SK-N-DZ (cell line): ENCODE measurements around the genes SULT1E1 and ALB.

GRCh38 chr4:69430785-69431322, 64.9 kb downstream of the UGT2B4 start:
RAMPAGE:
- cytosol, long total RNA, result no peak
- nucleus, long total RNA, result no peak

DNA sequence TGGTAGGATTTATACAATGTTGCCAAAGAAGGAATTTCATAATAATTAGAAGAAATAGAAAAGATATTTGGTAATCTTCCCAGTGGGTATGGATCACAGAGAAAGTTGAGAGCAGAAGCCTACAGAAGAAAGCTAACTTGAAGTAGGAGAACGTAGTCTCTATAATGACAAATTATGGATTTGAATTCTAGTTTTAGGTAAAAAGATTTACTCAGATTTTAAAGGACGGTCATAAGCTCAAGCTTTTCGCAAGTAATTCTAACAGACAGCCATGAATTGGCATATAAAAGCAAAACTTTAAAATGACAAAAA, 23.2 kb upstream of the UGT2B4 start:
RAMPAGE:
- cytosol, long total RNA, result no peak
- nucleus, long total RNA, result no peak

DNA sequence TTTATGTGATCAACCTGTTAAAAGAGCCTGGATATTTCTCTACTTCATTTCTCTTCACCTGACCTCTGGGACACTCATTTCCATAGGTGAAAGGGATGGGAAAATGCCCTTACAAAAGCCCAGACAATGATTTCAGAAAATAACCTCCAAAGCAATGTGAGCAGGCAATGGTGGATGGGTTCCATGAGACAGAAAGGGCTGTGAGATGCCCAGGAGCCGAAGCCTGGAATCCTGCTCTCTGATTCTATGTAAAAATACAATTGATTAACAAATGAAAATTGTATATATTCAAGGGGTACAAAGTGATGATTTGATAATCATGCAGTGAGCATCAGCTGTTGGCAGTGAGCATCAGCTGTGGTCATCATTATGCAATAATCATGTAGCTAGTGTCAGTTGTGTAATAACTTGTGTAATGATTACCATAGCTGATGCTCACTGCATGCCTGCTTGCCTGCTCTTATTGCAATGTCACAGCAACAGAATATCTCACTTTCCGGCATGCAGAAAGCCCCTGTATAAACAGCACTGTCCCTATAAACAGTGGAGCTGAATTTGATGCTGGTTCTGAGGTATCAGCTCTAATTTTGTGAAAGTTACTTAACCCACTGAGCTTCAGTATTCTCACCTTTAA, 46.9 kb downstream of the SULT1B1 start:
RAMPAGE:
- cytosol, long total RNA, result no peak
- nucleus, long total RNA, result no peak

DNA sequence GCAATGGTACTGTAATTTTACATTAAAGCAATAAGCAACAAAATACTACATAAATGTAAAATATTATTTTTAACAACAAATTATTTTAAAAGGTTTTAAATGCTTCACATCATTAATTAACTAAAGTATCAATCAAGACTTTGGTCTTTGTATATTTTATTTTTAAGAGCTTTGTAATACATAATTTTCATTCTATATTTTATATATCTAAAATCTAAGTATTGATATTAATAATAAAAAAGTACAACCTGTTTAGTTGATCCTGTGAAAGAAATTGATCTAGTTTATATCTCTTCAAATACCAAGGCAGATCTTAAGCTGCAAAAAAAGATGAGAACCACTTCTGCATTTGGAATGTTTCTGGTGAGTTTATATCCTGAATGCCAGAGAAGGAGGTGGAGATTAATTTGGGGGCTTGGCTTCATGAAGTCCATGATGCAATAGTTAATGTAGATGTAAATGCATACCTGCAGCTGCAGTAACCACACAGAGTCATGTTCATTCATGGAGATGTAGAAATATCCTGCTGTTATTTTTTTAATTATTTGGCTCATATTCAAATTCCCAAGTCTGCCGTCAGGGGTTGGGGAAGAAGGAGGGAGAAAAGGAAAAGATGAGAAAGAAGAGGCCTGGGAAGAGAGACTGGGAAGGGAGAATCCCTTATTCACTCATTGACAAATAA, at the start of gene SULT1E1:
TSS of gene SULT1E1 (minus strand) at position 345 of the 682 bp plus-strand sequence.
RAMPAGE:
- cytosol, long total RNA, result no peak
- nucleus, long total RNA, result no peak

DNA sequence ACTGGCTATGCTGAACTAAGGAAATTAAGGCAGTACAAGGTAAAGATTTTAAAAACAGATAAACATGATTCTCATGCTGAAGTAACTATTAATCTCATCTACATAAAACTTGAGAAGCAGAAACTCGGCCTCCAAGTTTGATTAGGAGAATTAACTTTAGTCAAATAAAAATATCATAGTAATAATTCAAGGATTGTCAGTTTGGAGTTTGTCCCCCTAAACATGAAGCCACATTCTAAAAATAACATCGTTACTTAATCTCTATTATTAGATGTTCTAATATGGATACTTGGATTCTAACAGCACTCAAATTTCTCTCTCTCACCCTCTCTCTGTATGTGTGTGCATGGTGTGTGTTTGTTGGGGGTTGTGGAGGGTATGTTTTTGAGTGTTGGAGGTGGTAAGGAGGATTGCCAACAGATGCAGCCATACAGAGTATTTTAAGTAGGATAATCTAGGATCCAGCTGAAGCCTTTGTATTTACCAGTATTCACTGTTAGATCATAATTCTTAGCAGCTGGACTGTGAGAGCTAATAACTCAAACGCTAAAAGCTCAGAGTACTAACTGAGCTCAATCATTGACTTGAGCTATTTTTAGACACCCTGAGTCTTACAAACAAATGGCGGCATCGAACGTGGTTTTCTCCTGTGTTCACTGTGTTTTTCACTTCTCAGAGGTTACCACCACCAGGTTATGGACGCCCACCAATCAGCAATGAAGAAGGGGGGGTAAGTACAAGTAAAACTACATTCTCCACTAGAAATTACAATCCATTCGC, 8.8 kb downstream of the ENAM start:
RAMPAGE:
- cytosol, long total RNA, result no peak
- nucleus, long total RNA, result no peak

RAMPAGE:
- cytosol, long total RNA, result no peak
- nucleus, long total RNA, result no peak
These were observed 16.3 kb downstream of the UTP3 start for GRCh38 chr4:70704370-70705219.

DNA sequence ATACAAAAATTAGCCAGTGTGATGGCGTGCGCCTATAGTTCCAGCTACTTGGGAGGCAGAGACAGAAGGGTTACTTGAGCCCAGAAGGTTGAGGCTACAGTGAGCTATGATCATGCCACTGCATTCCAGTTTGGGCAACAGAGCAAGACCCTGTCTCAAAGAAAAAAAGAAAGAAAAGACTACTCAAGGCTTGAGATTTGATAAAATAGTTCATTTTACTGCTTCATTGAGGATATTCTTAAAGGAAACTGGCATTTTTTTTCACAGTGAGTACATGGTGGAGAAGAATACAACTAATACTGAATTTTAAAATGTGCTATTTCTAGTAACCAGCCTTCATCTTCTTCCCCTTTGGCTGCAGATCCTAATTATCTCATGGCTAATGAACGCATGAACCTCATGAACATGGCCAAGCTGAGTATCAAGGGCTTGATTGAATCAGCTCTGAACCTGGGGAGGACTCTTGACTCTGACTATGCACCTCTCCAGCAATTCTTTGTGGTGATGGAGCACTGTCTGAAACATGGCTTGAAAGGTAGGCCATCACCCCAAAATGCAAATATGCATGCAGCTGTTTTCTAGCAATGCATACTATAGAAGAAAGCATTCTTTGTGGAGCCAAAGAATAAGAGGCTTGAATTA, 40.5 kb downstream of the RUFY3 start:
RAMPAGE:
- cytosol, long total RNA, result no peak
- nucleus, long total RNA, result no peak

DNA sequence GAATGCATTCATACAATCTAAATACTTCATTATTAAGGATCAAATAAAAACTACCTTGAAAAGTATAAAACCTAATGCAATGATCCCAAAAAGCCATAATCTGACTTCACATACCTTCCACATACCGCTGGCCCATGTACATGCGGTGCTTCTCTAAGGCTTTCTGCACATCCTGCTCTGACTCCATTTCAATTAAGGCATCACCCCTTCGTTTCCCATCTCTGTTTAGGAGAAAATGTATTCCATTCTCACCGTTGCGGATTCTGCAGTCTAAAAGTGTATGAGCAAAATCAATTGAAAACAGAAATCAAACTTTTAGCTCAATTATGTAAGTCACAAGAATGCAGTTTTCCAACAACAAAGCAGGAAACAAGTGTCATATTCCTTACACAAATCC, 6.7 kb downstream of the GRSF1 start:
RAMPAGE:
- cytosol, long total RNA, result no peak
- nucleus, long total RNA, result no peak

DNA sequence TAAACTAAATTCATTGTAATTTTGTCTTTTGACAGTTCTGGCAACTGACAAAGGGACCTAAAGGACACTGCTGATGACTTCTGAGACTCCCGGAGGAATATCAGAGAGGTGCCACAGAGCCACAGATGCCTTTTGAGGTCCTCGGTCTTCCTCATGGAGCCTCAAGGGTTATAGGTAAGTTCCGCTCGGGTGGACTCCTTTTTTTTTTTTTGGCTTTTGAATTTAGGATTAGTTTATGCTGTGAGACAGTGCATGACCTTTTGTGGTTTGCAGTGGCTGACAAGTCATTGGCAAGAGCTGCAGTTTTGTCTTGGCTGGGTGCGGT, 4.4 kb upstream of the GRSF1 start:
RAMPAGE:
- cytosol, long total RNA, result no peak
- nucleus, long total RNA, result no peak

RAMPAGE:
- cytosol, long total RNA, result no peak
- nucleus, long total RNA, result no peak
These were observed 2.5 kb downstream of the DCK start for GRCh38 chr4:70995870-70996496.

DNA sequence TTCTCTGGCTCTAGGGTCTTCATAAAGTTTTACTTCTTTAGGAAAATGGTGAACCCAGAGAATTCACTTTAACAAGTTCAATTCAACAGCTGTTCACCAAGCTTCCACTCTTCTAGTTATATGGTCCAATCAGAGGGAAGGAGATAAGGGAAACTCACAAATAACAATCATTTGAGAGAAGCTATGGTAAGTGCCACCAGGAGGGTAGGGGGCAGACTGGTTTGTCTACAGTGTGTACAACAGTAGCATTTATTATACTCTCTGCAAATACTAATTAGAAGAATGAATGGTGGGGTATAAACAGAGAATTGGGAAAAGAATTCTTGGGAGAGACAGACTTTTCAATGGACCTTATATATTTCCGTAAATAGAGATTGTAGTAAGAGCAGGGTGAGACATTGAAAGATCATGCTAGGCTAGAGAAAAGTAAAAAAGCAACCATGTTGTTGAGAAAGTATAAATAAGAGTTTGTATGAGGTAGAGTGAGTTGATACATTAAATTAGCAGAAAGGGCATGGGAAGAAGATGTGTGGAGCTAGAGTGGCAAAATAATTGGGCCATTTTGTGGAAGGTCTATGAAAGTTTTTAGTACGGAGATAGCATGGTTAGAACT, 186.1 kb downstream of the SLC4A4 start:
RAMPAGE:
- cytosol, long total RNA, result no peak
- nucleus, long total RNA, result no peak

RAMPAGE:
- cytosol, long total RNA, result no peak
- nucleus, long total RNA, result no peak
These were observed 169.0 kb downstream of the GC start for GRCh38 chr4:71614724-71615339.

DNA sequence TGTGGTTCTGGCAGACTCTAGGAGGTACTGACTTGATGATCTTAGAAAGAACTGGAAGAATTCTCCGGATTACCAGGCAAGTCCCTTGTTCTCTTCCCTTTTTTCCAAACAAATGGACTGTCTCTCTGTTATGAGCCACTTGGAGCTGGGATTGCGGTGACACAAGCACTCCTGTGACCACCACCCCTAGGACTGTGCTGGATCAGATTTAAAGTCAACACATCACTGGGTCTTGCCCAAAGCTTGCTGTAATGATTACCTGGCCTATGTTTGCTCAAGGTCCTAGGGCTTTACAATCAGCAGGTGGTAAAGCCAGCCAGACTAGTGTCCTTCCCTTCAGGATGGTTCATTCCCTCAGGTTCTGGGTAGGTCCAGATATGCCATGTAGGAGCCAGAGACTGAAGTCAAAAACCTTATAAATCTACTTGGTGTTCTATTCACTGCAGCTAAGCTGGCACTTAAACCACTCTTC, 144.7 kb downstream of the COX18 start:
RAMPAGE:
- cytosol, long total RNA, result no peak
- nucleus, long total RNA, result no peak

DNA sequence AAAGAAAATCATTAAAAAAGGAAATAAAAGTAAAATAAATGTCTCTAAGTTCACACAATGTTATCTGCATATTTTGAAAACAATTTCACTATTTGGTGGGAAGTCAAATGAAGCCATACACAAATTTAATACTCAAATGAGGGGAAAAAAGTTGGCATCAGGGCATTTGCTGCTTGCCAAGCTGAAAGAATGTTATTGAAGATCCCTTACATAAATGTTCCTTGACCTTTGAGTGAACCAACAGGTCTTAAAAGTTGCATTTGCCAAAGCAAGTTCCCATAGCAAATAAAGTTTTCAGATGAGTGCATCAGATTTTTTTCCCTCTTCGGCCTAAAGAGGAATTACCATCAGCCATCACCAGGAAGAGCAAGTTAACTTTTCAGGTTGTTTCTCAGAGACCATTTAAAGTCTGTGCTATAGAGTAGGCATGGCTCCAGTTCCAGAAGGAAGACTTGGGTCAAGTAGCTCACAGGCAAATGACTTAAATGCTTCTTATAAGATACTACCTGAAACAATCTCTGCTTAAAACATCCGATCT, 115.9 kb downstream of the COX18 start:
RAMPAGE:
- cytosol, long total RNA, result no peak
- nucleus, long total RNA, result no peak

DNA sequence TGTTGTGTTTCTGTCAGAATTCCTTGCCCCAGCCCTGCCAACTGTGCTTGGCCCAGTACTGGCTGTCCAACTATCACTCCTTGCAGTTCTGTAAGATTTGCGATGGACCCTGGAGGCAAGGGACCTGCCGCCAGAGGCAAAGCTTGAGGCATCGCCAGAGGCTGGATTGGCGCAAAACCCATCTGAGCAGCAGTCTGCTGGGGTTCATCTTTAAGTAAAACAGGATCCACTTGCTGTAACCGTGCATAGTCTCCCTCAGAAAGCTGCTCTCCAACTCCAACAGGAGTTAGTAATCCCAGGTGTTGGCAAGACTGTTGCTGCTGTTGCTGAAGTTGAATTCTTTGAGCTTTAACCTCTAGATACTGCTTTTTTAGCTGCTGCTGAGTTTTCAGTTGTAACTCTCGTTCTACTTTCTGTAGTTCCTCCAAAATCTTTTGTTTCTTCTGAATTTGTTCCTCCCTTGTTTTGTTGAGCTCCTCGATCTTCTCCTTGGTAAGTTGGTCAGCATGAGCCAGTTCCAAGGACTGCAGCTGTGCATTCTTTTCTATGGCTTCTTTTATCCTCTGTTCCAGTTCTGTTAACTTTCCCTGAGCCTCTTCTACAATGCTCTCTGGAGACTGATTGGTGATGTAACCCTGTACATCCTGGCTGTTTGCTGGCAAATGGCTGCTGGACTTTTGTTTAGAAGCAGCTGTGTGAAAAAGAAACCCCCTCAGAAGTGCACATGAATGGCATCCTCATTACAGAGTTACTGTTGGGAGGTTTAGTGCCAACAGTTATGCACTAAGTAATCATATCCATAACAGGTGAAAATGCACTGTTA, 70.3 kb upstream of the COX18 start:
RAMPAGE:
- cytosol, long total RNA, result no peak
- nucleus, long total RNA, result no peak

DNA sequence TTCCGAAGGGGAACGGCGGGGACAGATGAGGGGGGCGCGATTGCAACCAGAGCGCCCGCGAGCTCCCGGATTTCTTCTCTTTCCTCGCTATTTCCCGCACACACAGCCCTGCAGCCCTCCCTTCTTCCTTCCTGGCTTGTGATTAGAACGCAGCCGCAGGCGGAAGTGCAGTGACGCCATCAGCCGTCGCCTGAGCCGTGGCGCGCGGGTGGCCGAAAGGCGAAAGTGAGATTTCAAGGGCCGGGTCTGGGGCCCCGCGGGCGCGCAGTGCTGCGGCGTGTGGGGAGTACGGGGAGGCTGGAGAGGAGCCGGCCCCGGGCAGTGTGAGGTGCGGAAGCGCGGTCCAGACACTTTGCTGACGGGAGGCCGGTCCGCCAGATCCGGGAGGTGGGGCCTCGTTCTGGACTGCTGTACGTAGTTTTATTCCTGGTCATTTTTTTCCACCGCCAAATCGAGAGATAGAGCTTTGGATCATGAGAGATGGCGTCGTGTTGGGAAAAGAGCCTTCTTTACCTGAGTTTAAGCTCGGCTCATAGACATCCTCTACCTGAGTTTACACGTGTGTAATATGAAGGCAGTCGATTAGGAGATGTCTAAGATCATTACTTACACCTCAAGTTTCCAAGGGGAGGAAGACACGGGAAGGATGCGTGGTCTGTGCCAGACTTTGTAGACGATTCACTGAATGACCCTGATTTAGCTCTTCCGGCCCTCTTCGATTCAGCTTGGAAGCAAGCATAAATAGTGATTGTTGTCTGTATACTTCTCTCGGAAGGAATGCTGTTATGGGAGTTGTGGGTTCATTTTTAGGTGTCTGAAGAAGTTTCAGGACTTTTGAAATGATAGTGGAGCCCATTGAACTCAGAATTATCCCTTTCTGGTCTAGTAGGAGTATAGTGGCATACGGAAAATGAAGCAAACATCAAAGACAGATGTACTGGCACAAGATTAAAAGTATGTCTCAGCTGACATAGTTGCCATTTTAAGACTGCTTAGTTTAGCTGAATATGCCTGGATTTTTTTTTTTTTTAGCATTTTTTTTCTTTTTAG, 726 bp upstream of the ANKRD17 start:
RAMPAGE:
- cytosol, long total RNA, result no peak
- nucleus, long total RNA, result start-site peak on the plus strand centred at position 232 of the sequence, 119 bp wide, 51 and 28 reads in 2 replicates

RAMPAGE:
- cytosol, long total RNA, result no peak
- nucleus, long total RNA, result no peak
These were observed at the start of gene ALB for GRCh38 chr4:73404178-73404614. Gene ALB, plus strand, starts transcription at chr4:73404287.

RAMPAGE:
- cytosol, long total RNA, result no peak
- nucleus, long total RNA, result no peak
These were observed 9.2 kb downstream of the ALB start for GRCh38 chr4:73413243-73413742.

RAMPAGE:
- cytosol, long total RNA, result no peak
- nucleus, long total RNA, result no peak
These were observed 11.9 kb downstream of the ALB start for GRCh38 chr4:73415794-73416518.

DNA sequence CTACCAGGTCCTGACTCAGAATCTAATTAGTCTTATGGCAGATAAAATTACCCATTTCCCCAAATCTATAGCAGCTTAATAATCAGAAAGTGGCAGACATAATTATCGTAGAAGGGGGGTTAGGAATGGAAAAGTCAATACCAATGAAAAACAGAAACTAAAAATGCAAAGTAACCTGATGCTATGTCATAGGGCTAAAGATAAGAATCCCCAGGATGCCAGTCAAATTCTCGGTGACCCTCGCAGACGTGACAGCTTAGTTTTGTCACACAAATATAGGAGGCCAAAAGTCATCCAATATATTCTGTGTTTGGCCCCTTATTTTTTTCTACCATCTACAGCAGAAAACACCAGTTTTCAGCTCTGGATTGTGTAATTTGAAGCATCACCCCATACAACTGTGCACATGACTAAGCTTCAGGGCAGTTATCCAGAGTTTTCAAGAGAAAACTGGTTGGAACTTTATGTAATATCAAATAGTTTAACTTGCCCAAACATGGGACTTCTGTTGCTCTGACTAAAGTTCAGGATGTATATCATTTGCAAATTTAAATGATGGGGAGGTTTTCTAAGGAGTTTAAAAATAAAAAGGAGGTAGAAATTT, 30.9 kb downstream of the RASSF6 start:
RAMPAGE:
- cytosol, long total RNA, result no peak
- nucleus, long total RNA, result no peak